Measurements from ENCODE around the genes SLC17A4 and H2BC6.

GRCh38 chr6:24703191-24704257 lies 15.4 kb downstream of the C6orf62 start:
CAGE:
- cytosol, long polyA minus RNA = no peak
- cytosol, long polyA plus RNA = no peak
- long polyA plus RNA = no peak
- nucleus, long polyA minus RNA = no peak
- nucleus, long polyA plus RNA = no peak

DNA sequence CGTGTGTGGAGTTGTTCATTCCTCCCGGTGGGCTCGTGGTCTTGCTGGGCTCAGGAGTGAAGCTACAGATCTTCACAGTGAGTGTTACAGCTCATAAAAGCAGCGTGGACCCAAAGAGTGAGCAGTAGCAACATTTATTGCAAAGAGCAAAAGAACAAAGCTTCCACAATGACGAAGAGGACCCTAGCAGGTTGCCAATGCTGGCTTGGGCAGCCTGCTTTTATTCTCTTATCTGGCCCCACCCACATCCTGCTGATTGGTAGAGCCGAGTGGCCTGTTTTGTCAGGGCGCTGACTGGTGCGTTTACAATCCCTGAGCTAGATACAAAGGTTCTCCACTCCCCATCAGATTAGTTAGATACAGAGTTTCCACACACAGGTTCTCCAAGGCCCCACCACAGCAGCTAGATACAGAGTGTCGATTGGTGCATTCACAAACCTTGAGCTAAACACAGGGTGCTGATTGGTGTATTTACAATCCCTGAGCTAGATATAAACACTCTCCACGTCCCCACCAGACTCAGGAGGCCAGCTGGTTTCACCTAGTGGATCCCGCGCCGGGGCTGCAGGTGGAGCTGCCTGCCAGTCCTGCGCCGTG lies 9.3 kb upstream of the GMNN start:
CAGE:
- cytosol, long polyA minus RNA = no peak
- cytosol, long polyA plus RNA = no peak
- long polyA plus RNA = no peak
- nucleus, long polyA minus RNA = no peak
- nucleus, long polyA plus RNA = no peak

GRCh38 chr6:24771154-24771577 lies 3.6 kb upstream of the GMNN start:
CAGE:
- cytosol, long polyA minus RNA = no peak
- cytosol, long polyA plus RNA = no peak
- long polyA plus RNA = no peak
- nucleus, long polyA minus RNA = no peak
- nucleus, long polyA plus RNA = no peak

DNA sequence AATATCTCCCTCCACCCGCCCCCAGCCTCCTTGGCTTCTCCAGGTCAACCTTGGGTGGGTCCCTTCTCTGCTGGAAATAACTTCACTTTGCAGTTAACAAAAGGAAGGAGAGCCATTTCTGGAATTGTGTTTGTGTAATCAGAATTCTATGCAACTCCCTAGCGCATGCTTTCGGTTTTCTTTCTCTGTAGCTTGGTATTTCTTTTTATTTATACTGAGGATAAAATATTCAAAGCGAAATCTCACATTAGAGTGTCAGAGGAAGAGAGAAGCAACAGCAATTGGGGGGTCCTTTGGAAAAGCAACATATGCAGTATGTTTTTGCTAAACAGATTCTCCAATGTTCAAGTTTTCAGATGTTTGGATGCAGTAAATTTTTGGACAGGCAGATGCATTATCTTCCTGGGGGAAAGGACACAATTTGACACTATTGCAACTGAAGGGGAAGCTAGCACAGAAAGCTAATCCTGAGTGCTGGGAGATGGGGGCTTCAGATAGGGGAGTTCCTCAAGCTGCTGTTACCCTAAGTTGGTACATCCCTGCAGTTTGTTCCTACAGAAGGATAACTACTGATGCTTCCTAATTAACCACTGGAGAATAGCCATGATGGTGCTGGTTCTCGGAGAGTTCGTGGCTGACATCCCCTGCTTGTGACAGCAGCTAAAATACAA lies 26.9 kb downstream of the RIPOR2 start:
CAGE:
- cytosol, long polyA minus RNA = no peak
- cytosol, long polyA plus RNA = no peak
- long polyA plus RNA = no peak
- nucleus, long polyA minus RNA = no peak
- nucleus, long polyA plus RNA = no peak

DNA sequence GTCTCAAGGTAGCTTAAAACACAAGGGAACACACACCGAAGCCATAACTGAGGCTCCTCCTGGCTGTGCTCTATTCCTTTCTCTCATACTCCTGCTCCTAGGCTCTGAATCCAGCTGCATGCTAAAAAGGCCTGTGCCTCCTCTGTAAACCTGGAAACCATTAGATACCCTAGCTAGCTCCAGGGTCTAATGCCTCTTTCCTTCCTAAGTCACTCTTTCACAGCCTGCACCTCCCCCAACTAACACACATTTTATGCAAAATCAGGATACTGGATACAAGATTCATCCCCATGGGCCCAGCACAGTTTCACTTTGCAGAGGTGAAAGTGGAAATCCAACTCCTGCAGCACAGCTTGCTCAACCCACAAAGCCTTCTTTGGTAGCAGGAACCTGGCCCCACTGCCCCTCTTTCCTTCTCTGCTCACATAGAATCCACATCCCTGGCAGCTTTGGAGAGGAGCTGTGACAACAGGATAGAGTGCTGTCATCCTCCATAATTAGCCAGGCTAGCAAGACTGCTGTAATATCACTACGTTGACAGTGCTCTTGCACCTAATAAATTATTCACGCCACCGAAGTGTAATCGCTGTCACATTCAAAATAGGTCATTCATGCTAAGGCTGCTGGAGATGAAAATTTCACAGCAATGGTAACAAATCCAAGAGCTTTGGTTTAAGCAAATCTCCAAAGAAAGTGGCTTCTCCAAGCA lies 16.9 kb downstream of the RIPOR2 start:
CAGE:
- cytosol, long polyA minus RNA = no peak
- cytosol, long polyA plus RNA = no peak
- long polyA plus RNA = no peak
- nucleus, long polyA minus RNA = no peak
- nucleus, long polyA plus RNA = no peak

DNA sequence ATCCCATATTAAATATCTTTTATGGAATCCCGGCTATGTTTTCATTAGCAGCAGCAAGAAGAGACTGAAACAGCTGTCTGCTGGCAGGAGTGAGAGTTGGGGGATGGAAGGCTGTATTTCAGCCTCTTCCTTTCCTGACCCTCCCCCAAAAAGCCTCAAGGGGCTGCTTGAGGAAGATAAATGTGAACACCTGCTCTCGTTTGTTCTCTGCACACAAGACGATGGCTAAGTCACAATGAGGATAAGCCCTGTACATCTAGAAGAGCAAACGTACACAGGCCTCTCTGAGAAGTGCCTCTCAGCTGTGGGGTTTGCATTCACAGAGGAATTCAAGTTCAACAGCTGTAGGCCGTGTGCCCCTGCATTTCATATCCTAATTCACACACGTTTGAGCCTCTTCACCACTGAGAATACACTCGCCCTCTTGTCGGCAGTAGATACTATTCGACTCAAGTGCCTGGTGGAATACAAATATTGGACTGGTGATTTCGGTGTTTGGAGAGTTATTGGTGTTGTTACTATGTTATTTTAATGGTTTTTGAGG lies 16.2 kb downstream of the RIPOR2 start:
CAGE:
- cytosol, long polyA minus RNA = no peak
- cytosol, long polyA plus RNA = no peak
- long polyA plus RNA = no peak
- nucleus, long polyA minus RNA = no peak
- nucleus, long polyA plus RNA = no peak

DNA sequence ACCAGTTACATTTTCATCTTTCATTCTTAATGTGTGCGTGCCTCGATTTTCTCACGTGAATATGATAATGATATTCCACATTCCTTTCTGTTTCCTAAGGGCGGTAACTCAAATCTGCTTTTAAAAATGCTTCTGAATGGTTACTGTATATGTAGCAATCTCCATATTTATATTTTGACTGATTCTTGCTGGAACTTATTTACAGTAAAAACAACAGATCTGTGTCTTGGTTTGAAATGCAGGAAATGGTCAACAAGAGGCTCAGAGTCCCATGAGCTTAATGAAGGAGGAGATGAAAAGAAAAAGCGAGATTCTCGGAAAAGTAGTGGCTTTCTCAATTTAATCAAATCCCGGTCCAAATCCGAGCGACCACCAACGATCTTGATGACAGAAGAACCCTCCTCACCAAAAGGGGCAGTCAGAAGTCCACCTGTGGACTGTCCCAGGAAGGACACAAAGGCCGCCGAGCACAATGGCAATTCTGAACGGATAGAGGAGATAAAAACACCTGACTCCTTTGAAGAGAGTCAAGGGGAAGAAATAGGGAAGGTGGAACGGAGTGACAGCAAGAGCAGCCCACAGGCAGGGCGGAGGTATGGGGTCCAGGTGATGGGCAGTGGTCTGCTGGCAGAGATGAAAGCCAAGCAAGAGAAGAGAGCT lies 51.8 kb upstream of the SCGN start:
CAGE:
- cytosol, long polyA minus RNA = no peak
- cytosol, long polyA plus RNA = no peak
- long polyA plus RNA = no peak
- nucleus, long polyA minus RNA = no peak
- nucleus, long polyA plus RNA = no peak

DNA sequence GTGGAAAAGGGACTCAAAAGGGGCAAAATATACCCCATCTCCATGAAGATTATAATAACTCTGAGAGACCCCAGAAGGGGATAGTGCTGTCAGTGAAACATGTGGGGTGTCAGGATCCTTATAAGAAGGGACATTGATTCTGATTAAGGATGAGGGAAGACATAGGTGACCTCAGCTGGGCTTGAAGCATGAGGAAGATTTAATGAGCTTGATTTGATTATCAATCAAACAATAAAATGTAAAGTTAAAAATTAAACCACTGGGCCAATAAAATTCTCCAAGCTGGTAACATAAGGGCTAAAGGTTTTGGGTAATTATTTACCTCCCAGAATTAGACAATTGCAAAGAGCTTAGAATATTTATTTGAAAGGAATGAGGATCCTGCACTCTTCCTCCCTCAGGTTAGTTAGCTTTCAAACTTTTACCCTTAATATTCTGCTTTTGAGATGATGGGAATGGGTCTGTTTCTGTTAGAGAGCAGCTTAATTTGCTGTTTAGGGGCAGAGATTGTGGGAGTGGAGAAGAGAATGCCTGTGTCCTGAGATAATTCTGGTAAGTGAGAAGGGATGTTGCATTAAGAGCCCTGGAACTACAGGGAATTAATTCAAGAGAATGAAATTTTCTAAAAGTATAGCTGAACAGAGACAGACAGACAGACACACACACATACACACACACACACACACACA lies at the start of gene SLC17A4:
TSS of gene SLC17A4 (plus strand) at position 362 of the 689 bp plus-strand sequence.
CAGE:
- cytosol, long polyA minus RNA = no peak
- cytosol, long polyA plus RNA = no peak
- long polyA plus RNA = no peak
- nucleus, long polyA minus RNA = no peak
- nucleus, long polyA plus RNA = no peak

GRCh38 chr6:25756155-25756943 lies 1.8 kb downstream of the SLC17A4 start:
CAGE:
- cytosol, long polyA minus RNA = no peak
- cytosol, long polyA plus RNA = no peak
- long polyA plus RNA = no peak
- nucleus, long polyA minus RNA = no peak
- nucleus, long polyA plus RNA = no peak

DNA sequence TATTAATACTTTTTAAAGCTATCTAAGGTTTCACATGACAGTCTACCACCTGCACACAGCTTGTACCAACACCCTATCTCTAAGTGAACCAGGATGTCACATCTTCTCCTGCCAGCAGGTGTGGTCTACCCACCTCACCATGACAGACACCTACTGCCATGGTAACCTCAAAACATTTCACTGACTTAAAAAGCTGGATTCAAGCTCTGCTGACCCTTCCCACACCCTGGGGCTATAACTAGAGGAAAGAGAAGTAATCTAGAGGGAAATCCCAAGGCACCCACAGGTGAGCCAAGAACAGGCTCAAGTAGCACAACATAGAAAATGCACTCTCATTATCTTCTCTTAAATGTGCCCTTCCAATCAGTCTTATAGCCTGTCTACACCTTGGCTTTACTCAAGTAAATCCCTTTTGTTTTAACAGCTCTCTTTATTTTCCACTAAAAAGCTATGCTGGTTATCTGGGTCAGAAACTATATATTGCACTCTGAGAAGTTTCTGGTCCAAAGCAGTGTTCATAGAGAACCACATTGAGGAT lies 1.1 kb downstream of the SLC17A3 start:
CAGE:
- cytosol, long polyA minus RNA = no peak
- cytosol, long polyA plus RNA = no peak
- long polyA plus RNA = no peak
- nucleus, long polyA minus RNA = no peak
- nucleus, long polyA plus RNA = no peak

GRCh38 chr6:25903532-25903888 lies 27.0 kb downstream of the SLC17A2 start:
CAGE:
- cytosol, long polyA minus RNA = no peak
- cytosol, long polyA plus RNA = no peak
- long polyA plus RNA = no peak
- nucleus, long polyA minus RNA = no peak
- nucleus, long polyA plus RNA = no peak

CAGE:
- cytosol, long polyA minus RNA = no peak
- cytosol, long polyA plus RNA = no peak
- long polyA plus RNA = no peak
- nucleus, long polyA minus RNA = no peak
- nucleus, long polyA plus RNA = no peak
Measured at GRCh38 chr6:25993101-25993323, 24.6 kb downstream of the H1-1 start.

CAGE:
- cytosol, long polyA minus RNA = no peak
- cytosol, long polyA plus RNA = no peak
- long polyA plus RNA = no peak
- nucleus, long polyA minus RNA = no peak
- nucleus, long polyA plus RNA = no peak
Measured at GRCh38 chr6:26019785-26020070, 523 bp upstream of the H3C1 start.

DNA sequence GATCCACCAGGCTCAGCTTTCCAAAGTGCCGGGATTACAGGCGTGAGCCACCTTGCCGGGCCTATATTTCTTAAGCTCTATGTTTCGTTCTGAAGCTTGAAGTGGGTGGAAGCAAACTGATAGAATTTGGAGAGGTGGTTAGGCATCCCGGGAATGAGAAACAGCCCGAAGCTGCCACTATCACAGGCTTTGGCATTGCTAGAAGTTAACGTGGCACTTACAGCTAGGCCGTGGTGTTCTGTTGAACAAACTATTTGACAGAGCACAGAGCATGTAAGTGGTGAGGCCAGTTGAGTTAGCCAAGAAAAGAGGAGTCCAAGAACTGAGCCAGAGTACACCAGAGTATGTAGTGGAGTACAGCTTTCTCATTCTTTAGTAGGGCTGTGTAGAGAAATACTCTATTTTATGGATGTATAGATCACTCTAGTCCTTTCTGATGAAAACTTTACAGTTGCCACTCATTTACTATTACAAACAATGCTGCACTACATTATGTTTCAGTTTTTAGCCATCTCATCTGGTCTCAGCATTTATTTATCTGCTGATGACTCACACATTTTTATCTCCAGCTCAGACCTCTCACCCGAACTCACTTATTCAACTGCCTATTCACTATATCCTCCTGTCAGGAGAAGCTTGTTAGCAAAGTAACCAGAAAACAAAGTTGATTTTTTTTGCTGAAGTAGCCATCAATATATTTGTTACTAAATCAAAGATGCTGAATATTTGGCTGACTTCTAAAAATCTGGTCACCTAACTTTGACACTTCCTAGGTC lies 1.6 kb downstream of the H4C2 start:
CAGE:
- cytosol, long polyA minus RNA = no peak
- cytosol, long polyA plus RNA = no peak
- long polyA plus RNA = no peak
- nucleus, long polyA minus RNA = no peak
- nucleus, long polyA plus RNA = no peak

CAGE:
- cytosol, long polyA minus RNA = no peak
- cytosol, long polyA plus RNA = no peak
- long polyA plus RNA = no peak
- nucleus, long polyA minus RNA = no peak
- nucleus, long polyA plus RNA = no peak
Measured at GRCh38 chr6:26103552-26103811, 251 bp upstream of the H4C3 start.

DNA sequence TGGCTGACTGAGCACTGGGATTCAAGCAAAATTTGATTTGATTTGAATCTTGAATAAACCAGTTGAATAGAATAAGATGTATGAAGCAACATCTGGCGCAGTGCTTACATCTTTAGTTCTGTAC lies 1.1 kb downstream of the H2BC4 start:
CAGE:
- cytosol, long polyA minus RNA = no peak
- cytosol, long polyA plus RNA = no peak
- long polyA plus RNA = no peak
- nucleus, long polyA minus RNA = no peak
- nucleus, long polyA plus RNA = no peak

DNA sequence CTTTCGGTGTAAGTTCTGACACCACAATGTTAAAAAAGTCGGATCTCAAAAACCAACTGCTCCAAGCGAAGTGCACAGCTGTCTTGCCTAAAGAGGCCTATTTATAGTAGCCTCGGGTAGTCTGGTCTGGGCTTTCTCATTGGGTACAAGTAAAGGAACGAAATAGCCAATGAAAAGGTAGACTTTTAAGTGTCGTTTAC lies 206 bp upstream of the H2BC5 start:
CAGE:
- cytosol, long polyA minus RNA = no peak
- cytosol, long polyA plus RNA = no peak
- long polyA plus RNA = no peak
- nucleus, long polyA minus RNA = no peak
- nucleus, long polyA plus RNA = no peak

DNA sequence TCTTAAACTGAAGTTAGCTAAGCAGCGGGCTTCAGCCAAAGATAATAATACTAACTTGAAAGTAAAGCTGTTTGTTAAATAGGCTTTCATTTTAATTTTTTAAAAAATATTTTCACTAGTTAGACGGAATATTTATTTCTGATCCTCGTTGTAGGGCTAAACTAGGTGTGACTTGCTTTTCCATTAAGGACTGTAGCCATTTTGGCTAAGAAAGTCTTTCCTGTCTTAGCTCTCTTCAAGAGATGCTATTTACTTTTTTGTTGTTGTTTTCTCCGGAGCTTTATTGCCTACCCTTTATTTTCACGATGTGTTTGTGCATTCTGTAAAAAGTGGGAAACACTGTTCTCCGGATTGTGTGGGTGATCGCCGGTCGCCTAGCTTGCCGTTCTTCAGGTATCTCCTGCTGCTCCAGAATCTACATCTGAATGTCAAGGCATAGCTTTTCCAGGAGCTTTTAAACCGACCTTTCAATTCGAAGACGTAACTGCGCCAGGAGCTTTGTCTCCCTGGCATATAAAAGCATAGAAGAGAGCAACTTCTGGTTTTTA lies 510 bp upstream of the H2BC6 start:
CAGE:
- cytosol, long polyA minus RNA = no peak
- cytosol, long polyA plus RNA = no peak
- long polyA plus RNA = no peak
- nucleus, long polyA minus RNA = no peak
- nucleus, long polyA plus RNA = no peak

CAGE:
- cytosol, long polyA minus RNA = start-site peak on the plus strand at chr6:26183755-26183761, 30 reads
- cytosol, long polyA plus RNA = no peak
- long polyA plus RNA = no peak
- nucleus, long polyA minus RNA = no peak
- nucleus, long polyA plus RNA = no peak
Measured at GRCh38 chr6:26183525-26184410, at the start of gene H2BC6. TSS of gene H2BC6 (plus strand) at chr6:26183761.

GRCh38 chr6:26194841-26195753 lies 2.0 kb downstream of the H3C4 start:
CAGE:
- cytosol, long polyA minus RNA = no peak
- cytosol, long polyA plus RNA = no peak
- long polyA plus RNA = no peak
- nucleus, long polyA minus RNA = no peak
- nucleus, long polyA plus RNA = no peak